ENCODE measurements around a stretch of chr15.

GRCh38 chr15:101955710-101956338 lies 143.8 kb downstream of the OR4F15 start:
- PRO-cap: no peak
- RAMPAGE, long total RNA: no peak

All from spinal cord (tissue), 3 donors.